Endodermal cell (in vitro differentiated cells): ENCODE data around the gene AP5M1.

DNA sequence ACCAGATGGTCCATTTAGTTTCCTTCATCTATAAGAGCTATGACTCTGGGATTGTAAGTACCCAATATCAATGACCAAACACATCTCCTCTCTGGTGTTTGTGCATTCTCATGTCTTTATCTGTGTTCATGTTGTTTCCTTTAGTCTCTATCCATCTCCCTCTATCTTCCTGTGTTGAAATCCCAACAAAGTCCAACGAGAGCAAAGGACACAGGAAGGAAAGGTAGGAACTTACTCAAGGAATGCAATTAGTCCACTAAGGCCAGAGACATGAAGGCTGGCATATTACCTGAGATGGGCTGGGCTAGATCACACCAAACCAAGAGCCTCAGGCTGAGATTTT lies 14.4 kb upstream of the LGALS3 start:
- PRO-cap = no peak

DNA sequence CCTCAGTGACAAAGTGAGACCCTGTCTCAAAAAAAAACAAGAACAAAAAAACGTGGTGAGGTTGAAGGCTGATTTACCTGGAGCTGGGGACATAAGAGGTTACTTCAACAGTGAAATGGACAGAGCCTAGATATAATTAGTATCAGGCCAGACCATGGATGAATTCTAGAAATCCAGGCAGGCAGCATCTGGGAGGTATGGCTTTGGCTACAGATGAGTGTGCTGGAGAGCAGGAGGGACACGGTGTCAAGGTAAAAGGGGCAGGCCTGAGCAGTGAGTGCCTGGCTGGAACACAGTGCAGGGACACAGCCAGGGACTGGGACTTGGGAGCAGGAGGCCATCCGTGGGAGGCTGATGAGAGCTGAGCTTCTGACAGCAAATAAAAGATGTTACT lies 13.7 kb upstream of the LGALS3 start:
- PRO-cap = no peak

- PRO-cap = no peak
Measured at GRCh38 chr14:55125385-55125944, 3.6 kb upstream of the LGALS3 start.

DNA sequence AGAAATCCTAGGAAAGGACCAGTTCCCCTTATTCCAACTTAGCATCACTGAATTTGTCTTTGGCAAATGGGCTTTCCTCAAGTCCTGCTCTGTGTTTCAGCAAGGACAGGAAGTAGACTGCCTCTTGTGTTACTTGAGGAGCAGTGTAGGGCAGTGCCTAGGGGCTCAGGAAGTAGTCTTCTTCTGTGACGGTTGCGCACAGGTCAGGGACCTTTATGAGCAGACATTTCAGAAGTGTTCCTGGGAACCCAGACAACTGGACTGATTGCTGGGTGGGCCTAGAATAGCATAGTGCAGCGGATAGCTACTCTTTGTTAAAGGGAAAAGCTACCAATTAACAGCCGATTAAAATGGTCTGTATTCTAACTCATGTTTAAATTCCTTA lies 2.8 kb downstream of the LGALS3 start:
- PRO-cap = no peak

DNA sequence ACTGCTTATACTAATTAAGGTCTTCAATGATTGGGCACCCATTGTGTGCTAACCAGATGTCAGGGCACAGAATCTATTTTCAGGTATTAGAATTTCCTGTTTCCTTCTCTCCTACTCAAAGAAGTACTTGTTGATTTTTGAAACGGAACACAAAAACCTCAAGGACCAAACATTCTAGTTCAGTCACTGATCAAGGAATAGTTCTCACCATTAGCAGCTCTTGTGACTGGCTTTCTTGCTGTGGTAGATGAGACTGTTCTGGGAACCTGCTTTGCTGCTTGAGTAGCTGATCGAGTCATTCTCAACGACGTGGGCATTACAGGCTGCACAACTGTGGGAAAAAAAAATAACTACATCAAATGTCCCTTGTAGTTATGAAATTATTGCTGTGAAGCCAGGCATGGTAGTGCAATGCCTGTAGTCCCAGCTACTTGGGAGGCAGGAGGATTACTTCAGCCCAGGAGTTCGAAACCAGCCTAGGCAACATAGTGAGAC lies 10.9 kb downstream of the DLGAP5 start:
- PRO-cap = no peak

DNA sequence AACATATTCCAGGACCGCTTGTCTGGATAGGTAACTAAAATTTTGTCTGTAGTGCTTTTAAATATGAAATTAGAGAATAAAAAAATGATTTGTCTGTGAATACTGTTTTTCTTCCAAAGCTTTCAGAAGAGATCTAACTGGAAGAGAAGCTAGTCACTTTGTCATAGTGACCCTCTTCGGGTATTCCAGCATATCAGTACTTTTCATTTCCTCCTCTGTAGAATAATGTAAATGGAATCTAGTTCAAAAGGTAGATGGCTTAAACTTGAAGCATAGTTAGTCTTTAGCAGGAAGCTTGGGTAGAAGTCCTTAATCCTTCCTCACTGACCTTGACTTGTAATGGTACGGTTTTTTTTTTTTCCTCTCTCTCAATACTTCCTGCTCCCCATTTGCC lies 1.6 kb downstream of the FBXO34 start:
- PRO-cap = no peak

DNA sequence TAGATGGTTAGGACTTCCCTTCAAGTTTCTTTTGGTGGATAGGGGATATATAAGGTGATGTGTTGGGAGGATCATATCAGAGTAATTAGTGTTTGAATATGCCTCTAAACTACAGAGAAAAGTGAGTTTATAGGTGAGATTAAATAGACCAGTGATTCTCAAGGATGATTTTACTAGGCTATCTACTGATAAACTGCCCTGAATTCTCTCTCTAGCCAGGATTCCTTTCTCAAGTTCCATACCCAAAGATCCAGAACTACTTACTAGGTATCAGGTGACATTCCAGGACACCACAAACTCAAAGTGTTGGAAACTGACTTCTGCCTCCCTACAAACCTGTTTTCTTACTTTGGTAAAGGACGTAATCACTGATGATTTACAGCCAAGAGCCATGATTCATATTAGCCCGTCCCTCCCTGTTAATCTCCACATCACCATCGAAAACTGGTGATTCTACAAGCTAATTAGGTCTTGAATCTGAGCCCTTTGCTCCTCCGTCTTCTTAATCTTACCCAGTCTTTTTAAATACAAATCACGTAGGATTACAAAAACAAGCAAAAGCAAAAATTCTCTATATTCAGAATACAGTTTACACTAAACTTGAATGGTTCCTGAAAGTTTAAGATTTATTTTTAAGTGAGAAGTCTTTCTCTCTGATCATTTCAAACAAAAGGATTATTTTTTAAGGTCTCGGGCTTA lies 1.0 kb upstream of the ATG14 start:
- PRO-cap = no peak

DNA sequence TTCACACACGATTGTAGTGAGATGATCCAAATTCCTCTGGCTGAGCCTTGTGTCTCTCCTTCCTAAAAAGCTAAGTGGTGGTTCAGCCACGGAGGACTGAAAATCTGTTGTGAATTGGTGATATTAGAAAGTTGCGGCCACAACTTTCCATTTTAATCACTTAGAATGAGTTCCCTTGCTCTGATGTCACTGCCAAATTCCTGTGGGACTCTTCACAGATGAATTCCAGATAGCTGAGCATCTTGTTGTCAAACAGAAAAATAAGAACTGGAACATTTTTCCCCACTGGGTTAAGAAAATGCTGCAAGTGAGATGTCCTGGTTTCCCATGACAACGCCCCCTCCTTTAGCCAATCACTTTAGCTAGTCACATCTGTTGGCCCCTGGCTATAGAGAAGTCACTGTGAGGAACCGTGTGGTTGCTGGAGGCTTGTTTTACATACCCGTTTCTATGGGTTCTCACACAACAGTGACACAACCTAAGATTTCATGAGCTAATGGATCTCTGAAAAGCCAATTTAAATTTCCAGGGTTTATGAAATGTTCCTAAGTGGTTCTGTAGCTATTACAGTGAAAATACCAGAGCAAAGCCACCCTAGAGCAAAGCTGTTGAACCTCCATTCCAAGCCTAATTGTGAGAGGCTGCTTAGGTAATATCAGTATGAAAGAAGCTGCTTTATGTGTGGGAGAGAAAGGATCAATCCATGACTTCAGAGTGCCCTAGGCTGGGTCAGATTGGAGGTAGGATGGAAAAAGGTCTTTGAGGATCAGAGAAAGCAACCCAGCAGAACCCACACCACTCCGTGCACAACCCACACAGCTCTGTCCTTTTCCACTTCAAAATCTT lies 136.0 kb downstream of the KTN1 start:
- PRO-cap = no peak

- PRO-cap = unidirectional peak, plus-strand start at chr14:56217113
Measured at GRCh38 chr14:56216971-56217410, 98.8 kb downstream of the PELI2 start.

DNA sequence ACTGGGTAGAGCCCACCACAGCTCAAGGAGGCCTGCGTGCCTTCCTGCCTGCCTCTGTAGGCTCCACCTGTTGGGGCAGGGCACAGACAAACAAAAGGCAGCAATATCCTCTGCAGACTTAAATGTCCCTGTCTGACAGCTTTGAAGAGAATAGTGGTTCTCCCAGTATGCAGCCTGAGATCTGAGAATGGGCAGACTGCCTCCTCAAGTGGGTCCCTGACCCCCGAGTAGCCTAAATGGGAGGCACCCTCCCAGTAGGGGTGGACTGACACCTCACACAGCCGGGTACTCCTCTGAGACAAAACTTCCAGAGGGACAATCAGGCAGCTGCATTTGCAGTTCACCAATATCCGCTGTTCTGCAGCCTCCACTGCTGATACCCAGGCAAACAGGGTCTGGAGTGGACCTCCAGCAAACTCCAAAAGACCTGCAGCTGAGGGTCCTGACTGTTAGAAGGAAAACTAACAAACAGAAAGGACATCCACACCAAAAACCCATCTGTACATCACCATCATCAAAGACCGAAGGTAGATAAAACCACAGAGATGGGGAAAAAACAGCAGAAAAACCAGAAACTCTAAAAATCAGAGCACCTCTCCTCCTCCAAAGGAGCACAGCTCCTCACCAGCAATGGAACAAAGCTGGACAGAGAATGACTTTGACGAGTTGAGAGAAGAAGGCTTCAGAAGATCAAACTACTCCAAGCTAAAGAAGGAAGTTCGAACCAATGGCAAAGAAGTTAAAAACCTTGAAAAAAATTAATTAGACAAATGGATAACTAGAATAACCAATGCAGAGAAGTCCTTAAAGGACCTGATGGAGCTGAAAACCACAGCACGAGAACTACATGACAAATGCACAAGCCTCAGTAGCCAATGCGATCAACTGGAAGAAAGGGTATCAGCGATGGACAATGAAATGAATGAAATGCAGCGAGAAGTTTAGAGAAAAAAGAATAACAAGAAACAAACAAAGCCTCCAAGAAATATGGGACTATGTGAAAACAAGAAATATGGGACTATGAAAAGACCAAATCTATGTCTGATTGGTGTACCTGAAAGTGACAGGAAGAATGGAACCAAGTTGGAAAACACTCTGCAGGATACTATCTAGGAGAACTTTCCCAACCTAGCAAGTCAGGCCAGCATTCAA lies 60.8 kb downstream of the TMEM260 start:
- PRO-cap = no peak

DNA sequence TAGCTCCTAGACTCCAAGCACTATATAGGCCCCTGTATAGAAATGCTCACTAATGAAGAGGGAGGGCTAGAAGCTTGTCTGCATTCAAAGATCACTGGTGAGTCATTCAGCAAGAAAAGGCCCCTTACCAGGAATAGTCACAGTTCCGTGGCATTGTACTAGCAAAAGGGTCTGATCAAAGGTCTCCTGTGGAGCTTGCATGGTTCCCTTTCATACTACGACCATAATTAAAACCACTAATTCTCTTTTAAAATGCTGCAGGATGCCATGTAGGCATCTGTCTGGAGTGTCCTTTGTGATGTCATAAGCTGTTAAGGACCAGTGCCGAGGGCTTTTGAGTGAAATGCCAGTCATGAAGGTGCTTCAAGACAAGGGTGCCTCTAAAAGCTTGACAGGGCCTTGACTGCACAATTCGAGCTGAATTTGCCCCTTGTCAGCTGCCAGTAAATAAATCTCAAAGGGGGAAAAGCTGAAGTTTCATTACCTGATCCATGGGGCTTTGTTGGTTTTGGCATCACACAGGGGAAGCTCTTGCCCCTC lies 69.0 kb downstream of the TMEM260 start:
- PRO-cap = no peak

- PRO-cap = no peak
Measured at GRCh38 chr14:57009681-57010215, 199.5 kb upstream of the OTX2 start.

GRCh38 chr14:57057736-57058176 lies 210.9 kb downstream of the EXOC5 start:
- PRO-cap = unidirectional peak, minus-strand start at chr14:57057884

- PRO-cap = bidirectional peak, plus-strand start at chr14:57269094, minus-strand start at chr14:57268905; bidirectional peak, plus-strand start at chr14:57269339, minus-strand start at chr14:57269284
Measured at GRCh38 chr14:57268748-57269622, at the start of gene AP5M1. TSS of gene AP5M1 (plus strand) at chr14:57268971.

- PRO-cap = no peak
Measured at GRCh38 chr14:57702657-57702856, 163.3 kb downstream of the SLC35F4 start.

- PRO-cap = no peak
Measured at GRCh38 chr14:58296712-58297248, 1.6 kb upstream of the ARID4A start.

DNA sequence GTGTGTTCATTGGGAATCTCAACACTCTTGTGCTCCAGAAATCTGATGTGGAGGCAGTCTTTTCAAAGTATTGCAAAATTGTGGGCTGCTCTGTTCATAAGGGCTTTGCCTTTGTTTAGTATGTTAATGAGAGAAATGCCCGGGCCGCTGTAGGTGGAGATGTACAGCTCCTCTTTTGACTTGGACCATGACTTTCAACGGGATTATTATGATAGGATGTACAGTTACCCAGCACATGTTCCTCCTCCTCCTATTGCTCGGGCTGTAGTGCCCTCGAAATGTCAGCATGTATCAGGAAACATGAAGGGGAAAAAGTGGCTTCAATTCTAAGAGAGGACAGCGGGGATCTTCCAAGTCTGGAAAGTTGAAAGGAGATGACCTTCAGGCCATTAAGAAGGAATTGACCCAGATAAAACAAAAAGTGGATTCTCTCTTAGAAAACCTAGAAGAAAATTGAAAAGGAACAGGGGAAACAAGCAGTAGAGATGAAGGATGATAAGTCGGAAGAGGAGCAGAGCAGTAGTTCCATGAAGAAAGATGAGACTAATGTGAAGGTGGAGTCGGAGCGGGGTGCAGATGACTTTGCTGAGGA lies 93.8 kb downstream of the KIAA0586 start:
- PRO-cap = no peak

DNA sequence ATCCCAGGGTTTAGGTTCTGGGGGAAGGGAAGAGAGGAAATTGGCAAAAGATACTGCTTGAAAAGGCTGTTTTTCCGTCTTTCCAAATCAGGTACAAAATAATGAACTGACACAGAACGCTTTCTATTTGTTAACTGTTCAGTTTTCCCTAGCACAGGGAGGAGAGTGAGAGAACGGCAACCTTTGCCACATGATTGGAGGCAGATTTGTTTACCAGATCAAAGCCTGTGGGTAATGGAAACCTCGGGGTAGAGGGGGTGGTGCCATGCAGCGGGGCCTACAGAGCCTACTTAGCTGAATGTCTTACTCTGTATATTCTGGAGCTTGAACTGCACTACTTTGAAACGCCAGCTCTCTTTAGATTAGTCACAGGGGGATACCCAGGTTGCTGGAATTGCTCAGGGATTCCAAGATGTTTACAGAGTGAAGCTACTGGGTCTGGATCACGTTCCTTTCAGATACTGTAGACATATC lies 65.8 kb upstream of the DACT1 start:
- PRO-cap = no peak

DNA sequence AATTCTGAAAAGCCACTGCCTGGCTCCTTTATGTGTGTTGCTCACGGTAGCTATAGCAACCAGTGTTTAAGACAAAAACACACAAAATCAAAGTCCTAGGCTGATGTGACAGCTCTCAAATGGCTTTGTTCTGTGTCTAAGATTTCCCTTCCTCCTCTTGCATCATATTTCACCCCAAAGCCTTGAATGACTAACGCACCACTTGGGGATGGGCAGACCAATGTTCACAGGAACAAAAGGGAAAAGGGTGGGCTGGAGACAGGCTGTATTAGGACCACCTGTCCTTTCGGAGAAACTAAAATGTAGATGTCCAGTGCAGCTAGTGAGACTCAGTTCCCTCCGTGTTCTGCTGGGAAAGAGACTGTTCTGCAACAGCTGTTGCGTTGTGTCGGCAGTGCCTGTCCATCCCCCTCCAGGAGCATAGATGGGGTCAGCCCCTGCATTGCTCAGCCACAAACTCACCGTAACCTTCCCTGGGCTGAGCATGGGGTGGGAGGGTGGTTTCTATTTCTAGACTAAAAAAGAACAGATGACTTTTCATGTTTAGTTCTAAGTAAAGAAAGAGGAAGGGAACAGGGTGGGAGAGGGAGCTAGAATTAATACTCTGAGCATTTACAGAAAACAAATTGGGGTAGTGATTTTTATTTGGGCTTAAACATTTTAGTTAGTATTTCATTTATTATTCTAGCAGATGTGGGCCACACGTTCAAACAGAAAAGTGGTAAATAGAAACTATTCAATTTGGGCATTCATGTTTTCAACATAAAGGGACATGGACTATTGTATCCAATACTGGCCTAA lies 26.7 kb upstream of the DAAM1 start:
- PRO-cap = no peak

- PRO-cap = no peak
Measured at GRCh38 chr14:59262885-59263416, 74.5 kb downstream of the DAAM1 start.